Omental fat pad (tissue), 4 donors: ENCODE results near the genes H4C16, SMCO3, ERP27 and MGST1.

- PRO-cap: unidirectional peak, minus-strand start at chr12:14771131
- RAMPAGE, long total RNA, 4 experiments: start-site peak on the minus strand in 4 of 4 experiments, at chr12:14771128-14771132 at its widest, 101 to 292 reads per replicate
These were observed at the start of gene H4C16 for GRCh38 chr12:14771052-14771311. H4C16 (minus strand) TSS chr12:14771131.

GRCh38 chr12:14773440-14774098 lies 636 bp upstream of the H2AJ start:
- PRO-cap: no peak
- RAMPAGE, long total RNA, 4 experiments: no peak in any of the 4 experiments

GRCh38 chr12:14777140-14777837 lies 3.1 kb downstream of the H2AJ start:
- PRO-cap: no peak
- RAMPAGE, long total RNA, 4 experiments: no peak in any of the 4 experiments

DNA sequence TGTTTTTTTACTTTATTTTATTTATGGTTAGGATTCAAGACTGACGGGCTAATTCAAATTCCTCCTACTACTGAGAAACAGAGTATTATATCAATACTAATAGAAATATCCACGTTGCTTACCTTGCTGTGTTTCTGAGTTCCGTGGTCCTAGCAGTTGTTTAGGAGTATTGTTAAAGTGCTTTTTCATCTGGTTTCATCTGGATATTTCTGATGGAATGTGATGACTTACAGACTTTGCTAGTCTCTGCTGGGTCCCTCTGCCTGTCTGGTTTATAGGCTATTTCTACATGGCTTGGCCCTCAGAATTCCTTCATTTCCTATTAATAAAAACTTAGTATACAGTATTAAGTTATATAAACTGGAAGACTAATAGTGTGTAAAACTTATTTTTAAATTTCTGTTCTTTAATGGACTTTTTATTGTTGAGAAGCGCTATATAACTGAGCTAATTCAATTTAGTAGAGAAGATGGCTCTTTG lies at the start of gene SMCO3:
SMCO3 (minus strand) TSS at position 179 of the 480 bp plus-strand sequence.
- PRO-cap: no peak
- RAMPAGE, long total RNA, 4 experiments: no peak in any of the 4 experiments

GRCh38 chr12:14905930-14906557 lies 20.4 kb upstream of the MGP start:
- PRO-cap: no peak
- RAMPAGE, long total RNA, 4 experiments: no peak in any of the 4 experiments

- PRO-cap: no peak
- RAMPAGE, long total RNA, 4 experiments: no peak in any of the 4 experiments
These were observed at the start of gene ERP27 for GRCh38 chr12:14938460-14938786. ERP27 (minus strand) TSS chr12:14938537.

GRCh38 chr12:14950400-14950925 lies 10.9 kb downstream of the ARHGDIB start:
- PRO-cap: no peak
- RAMPAGE, long total RNA, 4 experiments: no peak in any of the 4 experiments

DNA sequence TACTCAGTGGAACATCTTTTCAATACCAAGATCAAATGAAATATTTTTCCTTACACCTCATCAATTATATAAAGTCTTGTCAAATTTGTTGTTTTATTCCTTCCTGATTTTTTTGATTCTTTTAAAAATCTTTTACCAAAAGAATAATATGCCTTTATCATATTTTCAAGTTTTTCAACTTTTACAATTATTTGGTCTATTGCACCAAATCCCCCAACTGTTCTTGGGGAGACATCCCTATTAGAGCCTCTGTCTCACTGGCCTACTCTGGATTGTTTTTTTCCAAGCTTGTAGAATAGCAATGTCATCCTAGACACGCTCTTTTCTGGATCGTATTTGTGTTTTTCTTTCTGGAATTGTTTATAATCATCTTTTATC lies 24.9 kb downstream of the PDE6H start:
- PRO-cap: no peak
- RAMPAGE, long total RNA, 4 experiments: no peak in any of the 4 experiments

- PRO-cap: no peak
- RAMPAGE, long total RNA, 4 experiments: no peak in any of the 4 experiments
These were observed 63.8 kb downstream of the RERG start for GRCh38 chr12:15157199-15158096.

- PRO-cap: no peak
- RAMPAGE, long total RNA, 4 experiments: no peak in any of the 4 experiments
These were observed 63.0 kb downstream of the RERG start for GRCh38 chr12:15158097-15158767.

DNA sequence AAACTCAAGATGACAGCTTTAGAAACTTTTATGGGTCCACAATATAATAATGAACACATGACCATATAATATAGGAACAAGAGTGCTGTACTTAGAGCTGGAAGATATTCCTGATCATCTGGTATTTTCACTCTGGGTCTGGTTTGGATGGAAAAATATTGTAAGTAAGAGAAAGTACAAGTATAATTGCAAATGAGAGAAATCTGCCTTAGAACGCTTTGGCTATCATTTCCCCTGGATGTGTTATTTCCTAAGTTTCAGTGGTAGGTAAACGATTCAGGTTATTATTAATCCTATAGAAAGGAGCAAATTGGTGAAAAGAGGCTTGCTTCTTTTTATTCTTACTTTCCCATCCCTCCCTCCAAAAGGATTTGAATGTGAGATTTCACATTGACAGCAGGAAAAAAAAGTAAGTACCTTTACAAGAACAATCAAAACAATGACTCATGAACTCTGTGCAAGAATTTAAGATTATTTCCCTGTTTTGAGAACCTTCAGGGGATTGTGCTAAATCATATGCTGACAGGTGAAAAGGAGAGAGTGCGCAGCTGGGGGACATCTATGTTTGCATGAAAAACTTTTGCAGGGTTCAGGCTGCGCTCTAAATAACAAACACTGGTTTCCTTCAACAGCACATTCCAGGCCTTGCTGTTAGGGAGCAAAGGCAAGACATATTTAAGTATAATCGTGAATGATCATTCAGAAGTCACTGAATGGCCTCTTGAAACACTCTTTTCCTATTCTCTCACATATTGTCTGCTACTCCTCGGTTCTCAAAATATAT lies 27.4 kb downstream of the RERG start:
- PRO-cap: no peak
- RAMPAGE, long total RNA, 4 experiments: no peak in any of the 4 experiments

DNA sequence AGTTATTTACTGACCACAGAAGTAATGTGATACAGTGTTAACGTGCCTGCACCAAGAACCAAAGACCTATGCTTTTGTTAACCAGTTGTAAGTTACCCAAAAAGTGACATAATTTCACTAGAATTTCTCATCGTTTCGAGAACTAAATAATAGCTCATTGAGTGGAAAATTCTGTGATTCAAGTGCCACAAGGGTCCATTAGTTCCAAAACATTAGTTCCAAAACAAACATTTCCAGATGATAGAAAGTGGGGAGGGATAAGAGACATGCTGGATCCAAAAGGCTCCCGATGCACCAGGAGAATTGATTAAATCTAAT lies 14.2 kb downstream of the RERG start:
- PRO-cap: no peak
- RAMPAGE, long total RNA, 4 experiments: no peak in any of the 4 experiments

- PRO-cap: no peak
- RAMPAGE, long total RNA, 4 experiments: no peak in any of the 4 experiments
These were observed 980 bp downstream of the EPS8 start for GRCh38 chr12:15788149-15788666.

GRCh38 chr12:15992735-15993057 lies 81.6 kb downstream of the DERA start:
- PRO-cap: no peak
- RAMPAGE, long total RNA, 4 experiments: no peak in any of the 4 experiments

DNA sequence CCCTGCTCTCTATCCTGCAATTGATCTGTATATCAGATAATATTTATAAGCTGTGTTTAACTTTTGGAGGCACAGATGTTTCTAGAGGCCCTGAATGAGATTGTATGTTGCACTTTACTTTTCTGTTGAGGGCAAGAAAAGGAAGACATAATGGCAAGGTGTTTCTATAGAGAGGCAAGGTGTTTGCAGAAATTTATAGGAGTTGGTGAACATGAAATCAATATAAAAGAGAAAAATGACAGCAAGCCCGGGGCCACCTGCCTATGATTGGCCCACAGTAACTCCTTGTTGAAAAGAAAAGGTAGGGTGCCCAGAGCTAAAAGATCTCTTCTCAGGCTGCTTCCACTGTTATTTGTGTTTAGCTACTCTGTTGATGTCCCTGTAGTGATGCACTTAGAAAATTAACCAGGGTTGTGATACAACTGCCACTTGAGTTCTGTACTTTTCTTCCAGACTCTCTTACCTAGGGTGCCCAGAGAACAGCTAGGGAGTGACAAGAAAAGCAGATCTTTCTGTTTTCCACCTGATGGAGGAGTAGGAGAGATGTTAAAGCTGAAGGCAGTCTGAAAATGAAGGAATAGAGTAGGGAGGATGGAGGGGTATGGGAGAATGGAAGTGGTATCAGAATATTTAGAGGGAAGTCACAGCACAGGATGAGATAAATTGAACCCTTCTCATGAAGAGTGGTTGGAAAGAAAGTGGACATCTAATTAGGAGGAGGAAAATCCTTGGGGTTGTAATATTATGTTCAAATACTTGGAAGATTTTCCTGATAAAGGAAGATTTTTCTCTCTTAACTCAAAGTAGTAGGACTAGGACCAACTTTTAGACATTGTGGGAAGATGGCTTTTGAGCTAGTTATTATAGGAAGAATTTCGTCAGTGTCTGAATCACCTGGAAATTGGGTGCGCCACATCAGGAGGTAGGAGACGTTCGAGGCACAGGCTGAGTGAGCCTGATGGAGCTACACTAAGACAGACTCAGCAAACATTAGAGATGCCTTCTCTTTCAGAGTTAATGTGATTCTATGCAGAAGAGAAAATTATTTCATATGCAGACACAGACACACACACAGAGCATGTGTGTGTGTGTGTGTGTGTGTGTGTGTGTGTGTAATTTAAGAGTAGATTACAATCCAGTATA lies 84.3 kb downstream of the DERA start:
- PRO-cap: no peak
- RAMPAGE, long total RNA, 4 experiments: no peak in any of the 4 experiments

- PRO-cap: unidirectional peak, plus-strand start at chr12:16347652
- RAMPAGE, long total RNA, 4 experiments: start-site peak on the plus strand in 4 of 4 experiments, at chr12:16347612-16347775 at its widest, 1,394 to 22,023 reads per replicate
These were observed at the start of gene MGST1 for GRCh38 chr12:16347337-16347923. MGST1 (plus strand) TSS chr12:16347645.

- PRO-cap: no peak
- RAMPAGE, long total RNA, 4 experiments: no peak in any of the 4 experiments
These were observed 12.3 kb downstream of the MGST1 start for GRCh38 chr12:16359653-16360149.

DNA sequence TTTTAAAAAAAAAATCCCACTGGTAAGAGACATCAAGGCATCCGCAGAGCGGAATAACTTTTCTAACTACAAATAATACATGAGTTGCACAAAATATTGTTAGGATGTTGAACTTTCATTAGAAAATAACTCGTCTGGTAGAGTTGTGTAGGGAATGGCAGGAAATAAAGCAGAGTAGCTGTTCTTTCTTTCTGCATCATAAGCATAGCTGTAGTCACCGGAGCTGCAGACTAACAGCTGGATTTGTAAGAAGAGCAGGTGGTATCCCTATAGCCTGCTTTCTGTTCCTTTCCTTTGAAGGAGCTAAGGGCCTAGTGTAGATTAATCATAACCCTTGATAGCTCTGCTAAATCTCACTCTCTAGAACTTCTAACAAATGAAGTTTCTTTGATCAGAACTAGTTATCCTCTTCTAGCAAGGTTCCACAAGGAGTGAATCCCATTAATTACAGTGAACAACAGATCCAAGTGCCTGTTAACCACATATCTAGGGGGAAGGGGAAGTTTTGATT lies 3.6 kb downstream of the LMO3 start:
- PRO-cap: no peak
- RAMPAGE, long total RNA, 4 experiments: no peak in any of the 4 experiments

GRCh38 chr12:18172570-18172971 lies 82.6 kb upstream of the RERGL start:
- PRO-cap: no peak
- RAMPAGE, long total RNA, 4 experiments: no peak in any of the 4 experiments

DNA sequence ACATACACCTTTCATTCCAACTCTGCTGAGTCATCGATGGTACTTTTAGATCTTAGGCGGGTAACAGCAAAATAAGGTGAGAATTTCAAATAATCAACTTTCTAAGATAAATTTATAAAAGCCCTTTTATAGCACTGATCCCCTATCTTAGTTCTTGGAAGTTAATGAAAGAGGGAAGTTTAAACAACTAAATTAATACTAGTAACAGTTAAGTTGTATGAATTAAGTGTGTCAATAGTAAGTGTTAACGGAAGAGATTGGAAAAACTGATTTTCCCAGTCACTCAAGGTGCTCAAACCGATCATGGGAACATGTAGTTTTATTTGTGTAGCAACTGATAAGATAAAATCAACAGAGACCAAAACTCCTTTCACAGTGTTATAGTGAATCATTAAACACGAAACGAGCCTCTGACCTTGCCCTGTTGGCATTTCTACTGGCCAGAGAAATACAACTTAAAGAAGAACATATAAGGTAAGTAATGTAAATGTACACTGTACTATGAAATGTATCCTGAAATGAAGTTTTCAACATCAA lies 18.7 kb upstream of the PIK3C2G start:
- PRO-cap: no peak
- RAMPAGE, long total RNA, 4 experiments: no peak in any of the 4 experiments